SK-N-DZ (cell line): ENCODE data around the gene ANKRD27.

RAMPAGE:
- cytosol, long total RNA = no peak
- nucleus, long total RNA = no peak
Observed at GRCh38 chr19:31350559-31351230, 1.5 kb upstream of the TSHZ3 start.

GRCh38 chr19:31583095-31583787 is 234.0 kb upstream of the TSHZ3 start:
RAMPAGE:
- cytosol, long total RNA = no peak
- nucleus, long total RNA = no peak

DNA sequence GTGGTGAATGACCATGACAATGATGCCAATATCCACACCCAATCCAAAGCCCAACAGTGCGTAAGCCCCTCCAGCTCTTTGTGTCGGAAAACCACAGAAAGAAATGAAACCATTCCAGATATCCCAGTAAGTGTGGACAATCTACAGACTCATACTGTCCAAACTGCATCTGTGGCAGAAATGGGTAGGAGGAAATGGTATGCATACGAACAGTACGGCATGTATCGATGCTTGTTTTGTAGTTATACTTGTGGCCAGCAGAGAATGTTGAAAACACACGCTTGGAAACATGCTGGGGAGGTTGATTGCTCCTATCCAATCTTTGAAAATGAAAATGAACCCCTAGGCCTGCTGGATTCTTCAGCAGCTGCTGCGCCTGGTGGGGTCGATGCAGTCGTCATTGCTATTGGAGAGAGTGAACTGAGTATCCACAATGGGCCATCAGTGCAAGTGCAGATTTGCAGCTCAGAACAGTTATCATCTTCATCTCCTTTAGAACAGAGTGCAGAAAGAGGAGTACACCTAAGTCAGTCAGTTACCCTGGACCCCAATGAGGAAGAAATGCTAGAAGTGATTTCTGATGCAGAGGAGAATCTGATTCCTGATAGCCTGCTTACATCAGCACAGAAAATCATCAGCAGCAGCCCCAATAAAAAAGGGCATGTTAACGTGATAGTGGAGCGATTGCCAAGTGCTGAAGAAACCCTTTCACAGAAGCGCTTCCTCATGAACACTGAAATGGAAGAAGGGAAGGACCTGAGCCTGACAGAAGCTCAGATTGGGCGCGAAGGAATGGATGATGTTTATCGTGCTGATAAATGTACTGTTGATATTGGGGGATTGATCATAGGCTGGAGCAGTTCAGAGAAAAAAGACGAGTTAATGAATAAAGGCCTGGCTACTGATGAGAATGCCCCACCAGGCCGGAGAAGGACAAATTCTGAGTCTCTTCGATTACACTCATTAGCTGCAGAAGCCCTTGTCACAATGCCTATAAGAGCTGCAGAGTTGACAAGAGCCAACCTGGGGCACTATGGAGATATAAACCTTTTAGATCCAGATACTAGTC is 8.3 kb downstream of the ZNF507 start:
RAMPAGE:
- cytosol, long total RNA = no peak
- nucleus, long total RNA = no peak

GRCh38 chr19:32372640-32373466 is 27.4 kb downstream of the ZNF507 start:
RAMPAGE:
- cytosol, long total RNA = no peak
- nucleus, long total RNA = no peak

DNA sequence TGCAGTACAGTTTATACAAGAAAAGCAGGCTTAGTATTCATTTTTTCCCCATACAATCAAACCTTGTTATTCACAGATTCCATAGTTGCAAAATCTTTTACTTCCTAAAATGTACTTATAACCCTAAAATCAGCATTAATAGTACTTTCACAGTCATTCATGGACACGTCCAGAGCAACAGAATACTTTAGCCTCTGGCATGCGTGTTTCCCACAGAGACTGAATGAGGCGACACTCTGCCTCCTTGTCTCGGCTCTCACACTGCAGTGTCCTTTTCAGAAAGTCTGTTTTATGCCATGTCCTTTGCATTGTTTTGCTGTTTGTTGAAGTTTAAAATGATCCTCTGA is 28.4 kb downstream of the DPY19L3 start:
RAMPAGE:
- cytosol, long total RNA = no peak
- nucleus, long total RNA = no peak

RAMPAGE:
- cytosol, long total RNA = start-site peak on the minus strand at chr19:32675146-32675164, 58 and 49 reads in 2 replicates
- nucleus, long total RNA = start-site peak on the minus strand at chr19:32675152-32675170, 249 and 131 reads in 2 replicates
Observed at GRCh38 chr19:32674216-32675308, at the start of gene ANKRD27. Gene ANKRD27, minus strand, starts transcription at chr19:32675180.

RAMPAGE:
- cytosol, long total RNA = no peak
- nucleus, long total RNA = no peak
Observed at GRCh38 chr19:32693226-32694050, 1.8 kb downstream of the NUDT19 start.

DNA sequence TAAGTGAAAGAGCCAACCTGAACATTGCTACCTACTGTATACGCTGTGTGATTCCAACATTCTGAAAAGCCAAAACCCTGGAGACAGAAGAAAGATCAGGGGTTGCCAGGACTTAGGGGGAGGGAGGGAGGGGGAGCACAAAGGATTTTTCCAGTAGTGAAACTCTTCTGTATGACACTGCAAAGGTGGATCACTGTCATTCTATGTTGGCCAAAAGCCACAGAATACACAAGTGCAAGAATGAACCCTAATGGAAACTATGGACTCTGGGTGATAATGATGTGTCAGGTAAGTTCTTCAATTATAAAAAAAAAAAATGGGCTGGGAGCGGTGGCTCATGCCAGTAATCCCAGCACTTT is 36.9 kb downstream of the FAAP24 start:
RAMPAGE:
- cytosol, long total RNA = no peak
- nucleus, long total RNA = no peak

RAMPAGE:
- cytosol, long total RNA = no peak
- nucleus, long total RNA = no peak
Observed at GRCh38 chr19:33039055-33039206, 25.8 kb downstream of the RHPN2 start.

DNA sequence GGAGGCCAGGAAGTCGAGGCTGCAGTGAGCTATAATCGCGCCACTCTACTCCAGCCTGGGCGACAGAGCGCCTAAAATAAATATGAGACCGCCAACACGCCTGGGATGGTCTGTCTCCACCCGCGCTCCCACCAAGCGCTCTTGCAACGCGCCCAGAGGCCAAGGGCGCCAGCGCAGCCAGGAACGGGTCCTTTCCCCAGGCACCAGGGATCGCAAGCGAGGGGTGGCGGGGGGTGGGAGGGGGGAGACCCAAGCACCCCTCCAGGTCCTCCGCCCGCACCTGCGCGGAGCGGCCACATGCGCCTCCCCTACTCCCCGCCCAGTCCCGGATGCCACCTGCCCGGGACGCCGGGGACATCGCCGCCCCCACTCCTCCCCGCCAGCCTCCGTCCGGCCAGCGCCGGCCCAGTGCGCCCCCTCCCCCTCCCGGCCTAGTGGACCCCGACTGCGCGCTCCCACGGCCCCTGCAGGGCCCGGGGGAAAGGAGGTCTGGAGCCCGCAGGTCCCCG is 382 bp downstream of the RHPN2 start:
RAMPAGE:
- cytosol, long total RNA = no peak
- nucleus, long total RNA = no peak

RAMPAGE:
- cytosol, long total RNA = no peak
- nucleus, long total RNA = no peak
Observed at GRCh38 chr19:33194919-33195896, 1.1 kb downstream of the LRP3 start.

DNA sequence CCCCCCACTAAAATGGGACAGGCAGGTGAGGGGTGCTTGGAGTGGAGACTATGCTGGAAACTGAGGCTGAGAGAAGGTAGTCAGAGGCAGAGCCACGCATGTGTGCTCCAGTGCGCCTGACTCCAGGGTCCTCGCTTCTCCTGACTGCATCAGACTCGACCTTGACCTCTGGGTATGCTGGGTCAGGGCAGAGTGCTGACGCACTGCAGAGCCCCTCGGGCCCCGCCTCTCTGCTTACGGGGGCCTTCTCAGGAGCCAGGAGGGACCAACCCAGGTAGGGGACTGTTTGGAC is 22.8 kb upstream of the SLC7A10 start:
RAMPAGE:
- cytosol, long total RNA = no peak
- nucleus, long total RNA = no peak

GRCh38 chr19:33276165-33276527 is 26.2 kb downstream of the CEBPA start:
RAMPAGE:
- cytosol, long total RNA = no peak
- nucleus, long total RNA = no peak

DNA sequence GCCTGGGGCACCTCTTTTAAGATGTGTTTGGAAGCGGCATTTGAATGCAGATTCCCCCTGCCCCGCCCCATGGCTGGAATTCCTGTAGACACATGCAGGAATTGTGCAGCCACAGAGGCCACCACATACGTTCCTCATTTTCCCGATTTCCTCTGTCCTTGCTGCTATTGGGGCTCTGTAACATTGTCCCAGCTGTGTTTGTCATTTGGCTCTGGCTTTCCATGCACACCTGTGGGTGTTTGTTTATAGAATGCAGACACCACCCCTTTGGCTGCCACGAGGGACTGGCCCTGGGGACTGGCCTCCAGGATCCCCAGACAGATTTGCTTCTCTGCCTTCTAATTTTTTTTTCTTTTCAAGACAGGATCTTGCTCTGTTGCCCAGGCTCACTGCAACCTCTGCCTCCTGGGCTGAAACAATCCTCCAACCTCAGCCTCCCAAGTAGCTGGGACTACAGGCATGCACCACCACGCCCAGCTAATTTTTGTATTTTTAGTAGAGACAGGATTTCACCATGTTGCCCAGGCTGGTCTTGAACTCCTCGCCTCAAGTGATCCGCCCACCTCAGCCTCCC is 16.2 kb downstream of the CEBPA start:
RAMPAGE:
- cytosol, long total RNA = no peak
- nucleus, long total RNA = no peak

RAMPAGE:
- cytosol, long total RNA = no peak
- nucleus, long total RNA = no peak
Observed at GRCh38 chr19:33297774-33298345, 4.5 kb downstream of the CEBPA start.

DNA sequence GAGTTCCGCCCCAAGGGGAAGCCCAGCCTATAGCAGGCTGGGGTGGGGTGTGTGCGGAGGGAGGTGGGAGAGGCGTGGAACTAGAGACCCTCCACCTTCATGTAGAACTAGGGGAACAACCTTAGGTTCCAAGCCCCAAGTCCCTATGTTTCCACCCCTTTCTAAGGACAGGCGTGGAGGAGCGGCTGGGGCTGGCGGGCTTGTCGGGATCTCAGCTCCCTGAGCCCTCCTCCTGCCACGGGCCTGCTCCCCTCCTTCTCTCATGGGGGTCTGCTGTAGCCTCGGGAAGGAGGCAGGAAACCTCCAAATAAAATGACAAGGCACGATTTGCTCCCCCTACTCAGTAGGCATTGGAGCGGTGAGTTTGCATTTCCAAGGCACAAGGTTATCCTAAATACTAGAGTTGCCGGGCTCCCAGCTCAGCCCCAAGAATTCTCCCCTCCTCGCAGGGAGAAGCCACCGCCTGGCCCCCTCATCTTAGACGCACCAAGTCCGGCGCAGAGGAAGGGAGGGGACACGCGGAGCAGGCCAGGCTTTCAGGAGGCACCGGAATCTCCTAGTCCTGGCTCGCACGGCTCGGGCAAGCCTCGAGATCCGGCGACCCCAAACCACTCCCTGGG is 1.6 kb downstream of the CEBPA start:
RAMPAGE:
- cytosol, long total RNA = no peak
- nucleus, long total RNA = no peak

DNA sequence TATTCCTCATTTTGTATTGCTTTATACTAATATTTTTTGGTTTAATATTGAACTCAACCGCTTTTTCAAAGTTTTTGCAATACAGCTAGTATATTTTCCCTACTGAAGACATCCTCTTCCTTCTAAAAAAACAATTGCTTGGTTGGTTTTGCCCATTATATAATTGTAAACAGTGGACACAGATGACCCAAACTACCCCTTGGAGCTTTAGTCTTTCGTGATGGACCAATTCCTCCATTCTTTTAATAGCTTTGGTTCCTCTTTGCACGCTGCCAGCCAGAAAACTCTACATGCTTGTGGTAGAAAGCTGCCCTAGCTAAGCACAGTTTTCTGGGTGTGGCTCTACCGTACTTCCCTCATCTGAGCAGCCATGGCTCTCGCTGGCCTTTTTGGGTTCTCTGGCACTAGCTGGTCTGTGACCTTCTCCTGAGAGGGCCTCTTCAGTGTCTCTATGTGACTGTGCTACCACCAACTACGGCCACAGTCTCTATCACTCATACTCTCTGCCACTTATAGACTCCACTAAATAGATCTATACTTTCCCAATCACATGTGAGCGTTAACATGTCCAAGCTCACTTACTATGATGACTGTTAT is 29.9 kb upstream of the CEBPA start:
RAMPAGE:
- cytosol, long total RNA = no peak
- nucleus, long total RNA = no peak

DNA sequence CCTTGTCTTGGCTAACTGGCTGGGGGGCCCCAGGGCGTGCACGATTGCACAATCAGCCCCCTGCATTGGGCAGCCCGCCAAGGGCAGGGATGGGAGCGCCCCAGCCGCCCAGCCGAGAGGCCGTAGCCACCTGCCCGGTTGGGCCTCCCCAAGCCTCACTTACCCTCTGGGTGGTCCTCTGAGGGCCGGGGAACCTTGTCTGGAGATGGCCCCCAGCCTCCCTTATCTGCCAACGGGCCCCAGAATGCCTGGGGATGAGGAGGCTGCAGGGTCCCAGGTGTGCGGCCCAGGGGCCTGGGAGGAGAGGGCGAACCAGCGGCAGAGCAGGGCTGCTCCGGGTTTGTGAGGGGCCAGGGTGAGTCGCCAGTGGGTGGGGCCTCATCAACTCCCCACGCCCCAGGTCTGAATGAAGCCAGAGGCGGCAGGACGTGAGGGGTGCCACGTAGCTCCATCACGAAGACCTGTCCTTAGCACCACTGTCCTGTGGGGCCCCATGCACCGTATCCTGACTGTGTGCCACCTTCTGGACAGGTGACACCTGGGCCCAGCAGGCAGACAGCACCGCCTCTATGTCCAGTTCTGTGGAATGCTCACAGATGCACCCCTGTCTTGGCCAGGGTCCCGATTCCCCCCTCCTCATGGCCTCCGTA is 17.1 kb downstream of the CEBPG start:
RAMPAGE:
- cytosol, long total RNA = no peak
- nucleus, long total RNA = no peak

GRCh38 chr19:33486736-33487215 is 34.8 kb downstream of the PEPD start:
RAMPAGE:
- cytosol, long total RNA = no peak
- nucleus, long total RNA = no peak

DNA sequence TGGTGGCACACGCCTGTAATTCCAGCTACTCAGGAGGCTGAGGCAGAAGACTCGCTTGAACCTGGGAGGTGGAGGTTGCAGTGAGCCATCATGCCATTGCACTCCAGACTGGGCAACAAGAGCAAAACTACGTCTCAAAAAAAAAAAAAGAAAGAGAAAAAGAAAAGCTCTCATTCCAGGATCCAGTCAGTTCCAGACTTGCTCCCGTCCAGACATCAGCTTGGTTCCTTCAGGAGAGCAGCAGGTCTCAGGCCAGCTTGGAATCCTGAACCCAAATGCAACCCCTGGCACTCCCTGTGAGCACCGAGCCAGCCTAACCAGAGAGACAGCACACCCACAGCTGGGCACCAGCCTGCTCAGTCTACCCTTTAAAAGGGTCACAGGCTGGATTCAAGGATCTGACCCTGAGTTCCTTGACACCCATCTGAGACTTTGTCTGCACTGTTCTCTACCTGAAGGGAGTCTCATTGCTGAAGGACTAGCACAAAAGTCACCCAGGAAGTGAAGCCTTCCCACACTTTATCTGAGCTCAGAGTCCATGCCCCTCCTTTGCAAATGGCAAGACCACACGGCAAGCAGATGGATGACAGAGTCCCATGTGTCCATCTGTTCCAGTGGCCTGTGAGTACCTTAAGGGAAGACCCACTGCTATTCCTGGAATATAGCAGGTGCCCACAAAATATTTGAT is 1.5 kb downstream of the PEPD start:
RAMPAGE:
- cytosol, long total RNA = no peak
- nucleus, long total RNA = no peak